SUDHL5 (cell line): ENCODE measurements around a stretch of chr15.

- PRO-cap: no peak
These were observed 14.5 kb upstream of the SYNM start for GRCh38 chr15:99090254-99090832.

GRCh38 chr15:99127730-99127976 lies 22.8 kb downstream of the SYNM start:
- PRO-cap: no peak

DNA sequence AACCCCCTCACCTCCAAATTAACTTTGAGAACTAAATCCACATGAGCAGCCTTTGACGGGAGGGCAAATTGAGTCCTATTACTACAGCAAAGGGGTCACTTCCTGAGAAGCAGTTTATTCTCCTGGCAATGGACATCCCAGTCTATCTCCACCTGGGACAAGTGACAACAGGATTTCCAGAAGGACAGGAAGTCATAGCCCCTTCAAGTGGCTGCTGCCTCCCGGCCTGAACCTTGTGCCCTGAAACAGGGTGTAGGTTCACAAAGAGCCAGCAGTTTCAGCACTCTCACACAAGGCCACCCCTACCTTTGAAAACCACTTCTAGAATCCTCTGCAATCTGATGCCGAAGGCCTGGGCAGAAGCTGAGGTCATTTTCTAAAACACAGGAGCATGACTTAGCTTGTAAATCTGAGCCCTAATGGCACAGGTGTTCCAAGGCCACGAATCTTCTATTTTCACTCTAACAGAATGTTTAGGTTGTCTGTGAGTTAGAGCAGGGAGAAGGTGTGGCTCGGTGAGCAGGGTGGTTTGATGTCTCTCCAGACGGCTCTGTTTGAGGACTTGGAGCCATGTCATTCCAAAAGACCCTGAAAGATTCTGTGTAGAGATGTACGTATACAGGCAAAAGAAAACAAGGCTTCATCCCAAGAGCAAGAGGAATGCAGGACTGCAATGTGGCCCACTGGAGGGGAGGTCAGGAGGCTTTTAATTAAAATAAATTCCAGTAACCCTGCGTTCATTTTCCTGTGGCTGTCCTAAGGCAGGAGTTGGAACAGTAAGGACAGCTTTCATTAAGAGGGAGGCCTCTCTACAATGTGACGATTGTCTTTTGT lies 62.3 kb downstream of the SYNM start:
- PRO-cap: no peak

DNA sequence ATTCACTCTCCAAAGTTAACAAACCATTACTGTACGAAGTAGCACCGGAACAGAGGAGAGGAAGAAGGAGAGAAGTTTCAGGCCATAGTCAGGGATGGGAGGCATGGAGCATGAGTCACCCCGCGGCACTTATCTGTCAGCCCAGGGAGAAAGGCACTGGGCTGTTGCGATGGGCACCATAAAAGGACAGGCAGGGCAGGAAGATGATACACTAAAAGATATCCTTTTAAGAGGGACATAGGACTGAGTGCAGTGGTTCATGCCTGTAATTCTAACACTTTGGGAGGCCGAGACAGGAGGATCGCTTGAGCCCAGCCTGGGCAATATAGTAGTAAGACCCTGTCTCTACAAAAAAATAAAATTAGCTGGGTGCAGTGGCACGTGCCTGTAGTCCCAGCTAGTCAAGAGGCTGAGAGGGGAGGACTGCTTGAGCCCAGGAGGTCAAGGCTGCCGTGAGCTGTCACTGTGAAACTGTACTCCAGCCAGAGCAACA lies 36.9 kb downstream of the TTC23 start:
- PRO-cap: no peak

DNA sequence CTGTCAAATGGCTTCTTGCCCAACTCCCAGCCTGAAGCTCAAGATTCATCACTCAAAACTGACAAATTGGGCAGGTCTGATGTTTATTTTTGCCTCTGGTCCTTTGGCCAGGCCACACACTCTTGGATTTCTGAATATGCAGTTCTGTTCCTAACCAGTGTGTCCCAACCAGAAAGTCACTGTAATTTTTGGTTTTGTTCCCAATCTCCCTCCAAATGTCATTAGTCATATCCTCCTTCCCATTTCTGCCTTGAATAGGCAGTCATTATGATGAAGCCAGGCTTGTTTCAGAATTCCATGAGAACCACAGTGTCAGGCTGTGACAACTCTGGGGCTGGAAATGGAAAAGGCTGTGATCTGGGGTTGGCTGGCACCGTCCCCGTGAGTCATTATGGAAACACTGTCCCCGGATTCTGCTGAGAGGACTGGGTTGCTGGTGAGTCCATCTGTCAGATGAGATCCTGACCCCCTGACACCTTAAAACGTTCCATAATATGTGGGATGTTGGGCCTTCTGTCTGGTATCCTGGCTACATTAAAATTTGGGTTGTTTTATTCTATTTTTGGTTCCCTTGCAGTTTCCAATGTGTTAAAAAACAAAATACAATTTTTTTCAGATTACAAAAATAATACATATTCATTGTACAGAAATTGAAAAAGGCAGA lies 29.1 kb upstream of the MEF2A start:
- PRO-cap: no peak

DNA sequence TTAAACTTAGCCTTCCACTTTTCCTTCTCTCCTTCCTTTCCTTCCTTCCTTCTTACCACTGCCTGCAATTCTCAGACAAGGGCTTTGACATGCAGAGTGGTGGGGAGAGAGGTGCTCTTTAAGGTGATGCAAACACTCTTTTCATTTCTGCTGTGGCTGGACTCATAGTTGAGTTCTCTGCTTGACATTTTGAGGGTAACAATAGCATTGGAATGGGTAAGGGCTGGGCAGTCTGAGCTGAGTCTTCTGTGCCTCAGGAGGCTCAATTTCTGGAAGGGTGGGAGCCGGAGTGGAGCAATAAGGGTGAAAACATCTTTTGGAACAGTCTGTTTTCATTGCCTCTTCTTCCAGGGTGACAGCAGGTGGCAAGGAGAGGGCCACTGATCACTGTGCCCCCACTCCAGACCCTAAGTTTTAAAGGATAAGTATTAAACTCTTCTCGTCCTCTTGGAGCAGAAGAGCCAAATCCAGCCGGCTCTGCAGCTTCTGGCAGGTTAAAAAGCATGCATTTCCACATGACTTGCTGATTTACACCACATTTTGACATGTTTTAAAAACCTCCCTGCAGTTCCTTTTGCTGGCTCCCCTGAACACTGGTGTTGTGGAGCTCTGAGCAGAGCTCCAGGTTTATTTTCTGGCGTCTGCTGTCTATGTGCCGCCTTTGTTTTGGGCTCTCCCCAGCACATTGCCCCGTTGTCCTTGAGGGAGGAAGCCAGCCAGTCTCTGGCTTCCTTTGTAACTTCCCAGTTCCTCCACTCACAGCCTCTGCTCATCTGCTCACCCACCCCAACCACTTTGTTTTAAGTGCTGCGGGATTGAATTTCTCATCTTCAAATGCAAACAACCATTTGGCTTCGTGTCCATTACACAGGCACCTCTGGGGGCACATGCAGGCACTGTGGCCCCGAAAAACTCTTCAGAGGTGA lies 1.8 kb upstream of the MEF2A start:
- PRO-cap: no peak

GRCh38 chr15:99566259-99567293 lies 792 bp downstream of the MEF2A start:
- PRO-cap: unidirectional peak, plus-strand start at chr15:99566483; bidirectional peak, plus-strand start at chr15:99566788, minus-strand start at chr15:99566793

DNA sequence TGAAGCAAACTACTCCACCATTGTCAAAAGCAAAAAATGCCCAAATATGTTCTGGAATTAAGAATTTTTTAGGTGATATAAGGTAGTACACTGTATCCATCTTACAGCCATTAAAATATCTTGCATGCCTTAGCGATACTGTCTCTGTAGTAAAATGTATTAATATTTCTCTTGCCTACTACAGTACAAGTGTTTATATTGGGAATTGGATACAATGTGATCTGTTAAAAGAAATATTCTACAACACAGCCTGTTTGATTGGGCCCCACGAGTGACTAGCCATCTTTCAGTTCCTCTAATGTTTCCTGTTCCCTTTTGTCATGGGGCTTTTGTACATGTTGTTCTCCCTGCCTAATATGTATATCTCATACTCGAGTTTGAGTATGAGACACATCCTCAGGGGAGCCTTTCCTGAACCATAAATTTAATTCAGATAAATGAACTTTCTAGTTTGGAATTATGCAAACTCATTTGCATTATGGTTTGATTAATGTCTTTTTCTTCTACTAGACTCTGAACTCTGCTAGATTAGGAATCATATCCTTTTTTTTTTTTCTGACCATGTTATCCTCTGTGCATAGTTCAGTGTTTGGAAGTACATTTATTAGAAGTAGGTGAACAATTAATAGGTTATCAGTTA lies 65.4 kb downstream of the MEF2A start:
- PRO-cap: no peak

DNA sequence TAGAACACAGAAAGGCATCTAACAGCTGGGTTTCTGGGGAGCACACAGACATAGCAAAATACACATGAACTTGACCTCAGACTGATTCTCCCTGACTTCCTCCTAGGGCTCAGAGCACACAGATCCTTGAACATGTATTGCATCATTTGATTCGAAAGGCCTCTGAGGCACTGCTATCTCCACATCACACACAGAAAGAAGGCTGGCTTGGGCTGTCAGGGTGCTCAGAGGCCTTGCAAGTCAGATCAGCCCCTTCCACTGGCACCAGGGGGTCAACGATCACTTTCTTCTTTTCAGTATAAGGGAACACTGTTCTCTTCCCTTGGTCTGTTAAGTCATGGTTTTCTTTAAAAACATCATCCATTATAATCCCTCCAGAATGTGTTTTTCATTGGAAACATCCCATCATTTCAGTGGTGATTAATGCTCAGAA lies 253.1 kb upstream of the LYSMD4 start:
- PRO-cap: no peak

- PRO-cap: no peak
These were observed 671 bp downstream of the ADAMTS17 start for GRCh38 chr15:100340809-100341798.

DNA sequence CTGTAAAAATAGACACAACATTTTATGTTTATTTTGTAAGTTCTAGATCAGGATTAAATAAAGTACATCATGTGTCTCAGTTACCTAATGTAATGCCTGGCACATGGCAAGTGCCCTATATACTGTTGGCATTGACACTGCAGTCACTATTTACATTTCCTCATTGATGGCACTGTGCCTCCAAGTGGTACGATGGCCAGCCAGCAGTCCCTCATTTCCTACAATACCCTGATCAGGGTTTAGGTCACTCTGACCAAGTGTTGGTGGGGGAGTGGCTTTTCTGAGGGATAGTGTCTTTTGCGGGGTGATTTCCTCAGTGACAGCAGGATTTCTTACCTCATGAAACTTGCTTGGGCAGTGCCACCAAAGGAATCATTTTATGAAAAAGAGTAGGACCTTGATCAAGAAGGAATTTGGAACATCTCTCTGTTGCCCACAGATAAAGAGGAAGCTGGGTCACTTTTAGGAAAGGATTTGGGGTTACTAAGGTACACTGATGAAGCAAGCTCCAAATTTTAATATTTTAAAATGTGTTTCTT lies 11.5 kb downstream of the CERS3 start:
- PRO-cap: no peak

- PRO-cap: no peak
These were observed 2.8 kb downstream of the CERS3 start for GRCh38 chr15:100525950-100526397.

DNA sequence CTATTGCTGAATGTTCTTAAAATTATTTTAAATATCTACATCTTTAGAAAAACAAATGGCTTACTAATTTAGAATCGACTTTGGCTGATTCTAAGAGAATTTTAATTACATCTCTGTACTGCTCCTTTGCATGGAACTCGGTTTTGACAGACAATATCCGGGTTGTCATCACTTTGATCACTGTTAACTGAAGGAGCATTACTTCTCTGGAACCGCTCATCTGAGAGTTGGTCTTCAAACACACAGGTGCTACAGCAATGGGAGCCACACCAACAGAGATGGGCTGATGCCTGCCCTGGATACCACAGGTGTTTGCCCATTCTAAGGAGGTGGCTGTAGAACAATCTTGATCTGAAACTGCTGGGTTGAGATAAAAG lies 21.6 kb downstream of the LINS1 start:
- PRO-cap: no peak

- PRO-cap: no peak
These were observed 11.8 kb downstream of the ASB7 start for GRCh38 chr15:100614256-100614591.

GRCh38 chr15:100878657-100878945 lies 1.0 kb upstream of the ALDH1A3 start:
- PRO-cap: no peak

- PRO-cap: no peak
These were observed 8.1 kb downstream of the LRRK1 start for GRCh38 chr15:100926979-100927873.

GRCh38 chr15:101091076-101092139 lies 160.4 kb downstream of the CHSY1 start:
- PRO-cap: no peak

GRCh38 chr15:101192930-101194277 lies 58.4 kb downstream of the CHSY1 start:
- PRO-cap: no peak

DNA sequence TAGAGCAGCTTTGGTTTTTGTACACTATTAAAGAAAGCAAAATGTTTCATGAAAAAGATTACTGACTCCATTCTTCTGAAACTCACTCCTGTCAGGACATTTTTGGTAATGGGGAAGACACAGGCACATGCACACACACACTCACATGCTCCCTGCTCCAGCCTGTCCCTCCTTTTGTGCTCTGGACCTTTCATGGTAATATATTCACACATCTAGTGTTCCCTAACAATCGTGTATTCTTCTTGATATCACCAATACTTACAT lies 2.5 kb downstream of the SELENOS start:
- PRO-cap: no peak

- PRO-cap: no peak
These were observed 29.4 kb upstream of the SNRPA1 start for GRCh38 chr15:101324431-101324948.